Mesenchymal stem cell of Wharton's jelly (primary cell): ENCODE data around the genes PBOV1, ECT2L and CITED2.

DNA sequence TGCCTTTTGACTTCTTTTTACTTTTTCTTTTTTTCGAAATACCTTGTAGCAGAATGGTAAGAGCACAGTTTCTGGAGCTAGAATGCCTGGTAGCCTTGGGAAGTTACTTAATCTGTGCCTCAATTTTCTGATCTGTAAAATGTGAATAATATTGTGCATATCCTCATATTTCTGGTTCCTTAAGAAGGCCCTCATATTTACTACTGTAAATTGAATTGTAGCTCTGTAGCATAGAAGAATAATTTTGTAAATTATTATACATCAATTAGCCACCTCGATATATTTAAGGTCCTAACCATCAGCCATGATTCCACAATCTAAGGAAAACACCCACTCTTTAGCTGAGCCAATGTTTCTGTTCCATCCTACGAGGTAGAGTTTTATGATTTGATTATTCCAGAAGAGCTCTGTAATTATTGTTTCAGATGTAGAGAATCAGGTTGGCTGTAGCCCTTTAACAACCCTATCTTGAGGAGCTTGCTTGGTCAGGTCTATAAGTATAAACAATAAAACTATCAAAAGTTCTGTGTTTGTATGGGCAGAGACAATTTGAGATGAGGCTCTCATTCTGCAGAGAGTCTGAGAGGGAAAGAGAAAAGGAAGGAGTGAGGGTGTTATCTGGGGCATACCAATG is at the start of gene PBOV1:
TSS of gene PBOV1 (minus strand) at position 291 of the 634 bp plus-strand sequence.
- CAGE, long polyA plus RNA, result no peak

GRCh38 chr6:138403160-138403853 is 716 bp upstream of the HEBP2 start:
- CAGE, long polyA plus RNA, result no peak

GRCh38 chr6:138545329-138546147 is 46.2 kb upstream of the NHSL1 start:
- CAGE, long polyA plus RNA, result no peak

- CAGE, long polyA plus RNA, result no peak
Measured at GRCh38 chr6:138718942-138719590, 54.5 kb upstream of the CCDC28A start.

DNA sequence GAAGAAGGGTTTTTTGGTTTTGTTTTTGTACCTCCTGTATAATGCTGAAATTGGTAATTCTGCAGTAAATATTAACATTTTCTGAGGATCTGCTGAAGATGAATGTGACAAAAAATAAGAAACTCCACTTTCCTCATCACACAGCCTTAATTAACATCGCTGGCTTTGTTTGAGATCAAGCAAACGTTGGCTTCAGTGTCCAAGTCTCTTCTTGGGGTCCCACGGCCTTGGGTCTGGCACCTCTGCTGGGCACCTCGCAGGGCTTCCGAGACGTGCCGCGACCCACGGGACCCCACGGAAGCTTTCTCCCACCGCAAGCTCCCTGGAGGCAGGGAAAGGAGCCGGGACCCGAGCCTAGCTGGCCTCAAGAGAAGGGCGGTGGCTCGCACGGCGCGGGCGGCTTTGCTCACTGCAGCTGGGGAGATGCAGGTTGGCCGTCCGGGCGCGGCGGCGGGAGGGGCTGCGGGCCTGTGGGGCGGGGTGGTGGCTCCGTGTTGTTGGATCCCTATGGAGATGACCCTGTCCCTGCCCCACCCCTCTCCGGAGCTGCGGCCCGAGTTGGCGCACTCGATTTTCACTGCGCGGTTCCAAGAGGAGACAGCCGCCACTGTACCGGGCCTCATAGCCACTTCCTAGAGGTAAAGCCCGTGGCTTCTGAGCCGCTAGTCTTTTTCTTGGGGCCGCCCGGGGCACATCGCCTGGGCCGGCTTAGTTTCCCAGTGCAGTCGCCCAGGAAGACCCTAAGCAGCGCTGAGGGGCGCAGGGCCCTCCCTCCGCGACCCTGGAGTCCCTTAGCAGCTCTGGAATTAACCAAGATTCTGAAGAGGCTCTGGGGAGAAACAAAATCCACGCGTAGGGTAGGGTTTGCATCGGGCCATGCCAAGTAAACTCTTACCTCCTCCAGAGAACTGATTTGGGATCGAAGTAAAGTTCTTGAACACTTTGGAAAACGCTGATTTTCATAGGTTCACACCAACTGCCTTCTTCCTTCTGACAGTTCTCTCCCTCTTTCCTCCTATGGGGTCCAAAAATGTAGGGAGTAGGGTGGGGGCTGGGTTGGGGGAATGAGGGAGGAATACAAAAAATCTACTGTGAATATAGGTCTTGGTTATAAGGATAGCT is at the start of gene ECT2L:
TSS of gene ECT2L (plus strand) at position 533 of the 1,122 bp plus-strand sequence.
- CAGE, long polyA plus RNA, result no peak

DNA sequence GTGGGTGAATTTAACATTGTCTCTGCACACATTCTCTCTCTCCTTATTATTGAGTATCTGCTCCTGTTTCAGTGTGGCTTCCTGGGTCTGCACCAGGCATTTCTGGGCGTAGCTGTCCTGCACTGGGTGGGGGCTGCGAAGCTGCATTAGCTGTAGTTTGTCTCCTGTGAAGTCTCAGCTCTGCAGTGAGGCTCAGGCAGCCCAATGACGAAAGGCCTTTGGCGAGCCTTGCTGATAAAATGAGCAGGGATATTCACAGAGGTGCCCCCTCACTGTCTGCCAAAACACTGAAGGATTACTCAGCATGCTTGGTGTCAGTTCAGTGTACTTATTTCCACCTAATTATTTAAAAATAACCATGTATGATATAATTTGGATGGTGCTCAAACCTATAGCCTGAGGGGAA is 73.5 kb downstream of the ECT2L start:
- CAGE, long polyA plus RNA, result no peak

GRCh38 chr6:138971156-138971502 is 16.9 kb downstream of the REPS1 start:
- CAGE, long polyA plus RNA, result no peak

DNA sequence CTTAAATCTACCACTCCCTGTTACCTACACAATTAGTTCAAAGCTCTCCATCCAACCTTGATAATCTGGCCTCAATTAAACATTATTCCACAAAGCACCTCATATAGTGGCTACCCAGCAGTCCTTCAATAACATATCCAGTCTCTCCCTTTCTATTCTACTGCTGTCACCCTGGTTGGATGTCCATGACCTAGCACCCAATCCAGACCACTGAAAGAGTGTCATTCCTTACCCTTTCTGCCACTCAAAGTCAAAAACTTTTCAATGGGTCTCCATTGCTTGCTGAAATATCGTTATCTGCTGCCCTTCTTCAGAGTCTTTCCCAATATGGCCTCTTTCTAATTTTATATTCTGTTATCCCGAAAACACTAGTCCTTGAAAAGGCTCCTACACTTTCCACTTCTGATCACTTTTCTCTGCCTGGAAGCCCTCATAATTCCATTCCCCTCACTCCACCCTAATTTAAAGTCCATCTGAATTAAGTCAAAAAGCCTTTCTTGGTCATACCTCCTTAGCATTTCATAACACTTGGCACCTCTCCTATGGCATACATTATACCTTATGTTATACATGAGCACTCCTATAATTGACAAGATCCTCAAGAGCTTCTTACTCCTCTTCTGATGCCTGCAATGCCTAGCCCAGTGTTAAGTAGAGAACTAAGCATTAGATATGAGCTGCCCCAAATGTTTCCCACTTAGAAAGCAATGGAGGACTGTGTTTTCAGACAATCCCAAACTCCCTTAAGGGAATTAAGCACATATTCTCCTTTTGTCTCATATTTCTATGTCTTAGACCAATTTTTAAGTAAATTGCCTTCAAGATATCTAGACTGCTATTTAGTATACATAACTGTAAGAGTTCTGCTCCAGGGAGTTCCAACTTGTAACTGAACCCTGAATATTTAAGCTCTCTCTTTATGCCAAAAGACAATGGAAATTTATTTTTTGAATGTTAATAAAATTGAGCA is 3.0 kb downstream of the REPS1 start:
- CAGE, long polyA plus RNA, result no peak

DNA sequence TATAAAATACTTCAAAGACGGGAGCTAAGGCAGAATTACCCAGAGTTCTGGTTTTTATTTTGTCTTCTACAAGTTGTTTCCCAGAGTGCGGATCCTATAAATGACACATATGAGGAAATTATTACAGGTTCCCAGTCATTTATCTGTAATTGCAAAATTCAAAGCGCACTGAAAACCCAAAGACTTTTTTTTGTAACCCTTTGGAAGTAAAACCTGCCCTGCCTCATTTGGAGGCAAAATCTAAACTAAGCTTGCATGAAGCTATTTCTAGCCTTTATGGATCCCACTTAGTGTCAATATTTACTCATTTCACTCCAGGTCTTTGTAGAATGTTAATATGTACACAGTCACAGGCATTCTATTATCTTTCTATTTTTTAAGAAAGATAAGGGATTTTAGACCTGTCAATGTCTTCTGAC is 988 bp upstream of the REPS1 start:
- CAGE, long polyA plus RNA, result no peak

DNA sequence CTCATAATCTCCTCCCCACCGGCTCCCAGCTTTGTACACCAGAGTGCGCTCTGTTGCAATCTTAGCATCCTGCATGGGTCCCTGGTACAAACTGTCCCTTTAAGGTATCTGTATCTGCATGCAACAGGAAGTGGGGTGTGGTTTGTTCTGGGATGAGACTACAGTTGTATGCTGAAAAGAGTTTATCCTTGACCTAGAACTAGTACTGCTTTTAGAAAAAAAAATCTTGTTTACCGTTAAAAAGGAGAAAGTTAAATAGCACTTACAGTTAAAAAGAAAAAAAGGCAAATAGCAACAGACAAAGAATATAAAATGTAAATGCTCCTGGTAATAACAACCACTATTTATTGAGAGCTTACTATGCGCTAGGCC is 9.9 kb upstream of the HECA start:
- CAGE, long polyA plus RNA, result no peak

GRCh38 chr6:139159975-139160174 is 25.0 kb downstream of the HECA start:
- CAGE, long polyA plus RNA, result no peak

- CAGE, long polyA plus RNA, result no peak
Measured at GRCh38 chr6:139181334-139181827, 46.5 kb downstream of the HECA start.

GRCh38 chr6:139373962-139374714 is at the start of gene CITED2:
CITED2 (minus strand) TSS chr6:139374648.
- CAGE, long polyA plus RNA, result start-site peak on the minus strand at chr6:139374645-139374650, 1,378 and 3,496 reads in 2 replicates

GRCh38 chr6:139533979-139534549 is 159.6 kb upstream of the CITED2 start:
- CAGE, long polyA plus RNA, result no peak

GRCh38 chr6:139539775-139540183 is 165.3 kb upstream of the CITED2 start:
- CAGE, long polyA plus RNA, result no peak

DNA sequence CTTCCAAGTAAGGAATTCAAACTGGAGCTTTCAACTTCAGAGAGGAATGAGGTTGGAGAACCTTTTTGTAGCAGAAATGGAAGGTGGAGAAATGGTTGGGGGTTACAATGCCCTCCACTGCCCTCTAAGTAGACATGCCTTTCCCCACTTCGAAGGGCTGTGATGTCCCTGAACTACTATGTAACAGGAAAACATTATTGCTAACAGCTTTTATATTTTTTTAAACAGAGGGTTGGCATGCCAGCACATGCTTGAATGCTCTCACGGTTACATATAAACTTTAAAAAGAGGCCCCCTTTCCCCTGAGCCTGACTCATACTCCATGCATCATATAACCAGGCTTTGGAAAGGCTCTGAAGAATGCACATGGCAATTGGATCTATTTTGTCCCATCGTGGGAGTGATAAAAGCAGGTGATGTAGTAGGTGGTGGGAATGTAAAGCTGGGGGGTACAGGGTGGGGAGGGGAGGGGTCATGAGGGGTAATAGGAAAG is 203.8 kb upstream of the CITED2 start:
- CAGE, long polyA plus RNA, result no peak

GRCh38 chr6:139973536-139974396 is 599.3 kb upstream of the CITED2 start:
- CAGE, long polyA plus RNA, result no peak

GRCh38 chr6:140062201-140062556 is 687.7 kb upstream of the CITED2 start:
- CAGE, long polyA plus RNA, result no peak

- CAGE, long polyA plus RNA, result no peak
Measured at GRCh38 chr6:140319202-140319484, 944.7 kb upstream of the CITED2 start.

DNA sequence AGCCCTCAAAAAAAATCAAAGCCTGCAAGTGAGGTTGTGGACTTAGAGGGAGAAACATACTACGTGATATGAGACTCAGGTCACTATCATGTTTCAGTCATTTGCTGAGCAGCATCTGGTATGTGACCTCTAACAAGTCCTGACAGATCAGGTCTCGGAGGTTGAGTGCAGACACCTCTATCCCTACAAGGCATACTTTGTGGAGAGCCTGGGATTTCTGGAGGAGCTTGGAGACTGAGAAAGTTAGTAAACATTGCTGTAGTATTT is 1063.5 kb upstream of the CITED2 start:
- CAGE, long polyA plus RNA, result no peak